ENCODE measurements around the genes DAP, CTNND2 and TRIO.

- CAGE, long polyA plus RNA: no peak
- RRBS: no CpG with 5 or more reads among the region's 1 CpG
These were observed 10.2 kb upstream of the ROPN1L start for GRCh38 chr5:10431401-10431951.

DNA sequence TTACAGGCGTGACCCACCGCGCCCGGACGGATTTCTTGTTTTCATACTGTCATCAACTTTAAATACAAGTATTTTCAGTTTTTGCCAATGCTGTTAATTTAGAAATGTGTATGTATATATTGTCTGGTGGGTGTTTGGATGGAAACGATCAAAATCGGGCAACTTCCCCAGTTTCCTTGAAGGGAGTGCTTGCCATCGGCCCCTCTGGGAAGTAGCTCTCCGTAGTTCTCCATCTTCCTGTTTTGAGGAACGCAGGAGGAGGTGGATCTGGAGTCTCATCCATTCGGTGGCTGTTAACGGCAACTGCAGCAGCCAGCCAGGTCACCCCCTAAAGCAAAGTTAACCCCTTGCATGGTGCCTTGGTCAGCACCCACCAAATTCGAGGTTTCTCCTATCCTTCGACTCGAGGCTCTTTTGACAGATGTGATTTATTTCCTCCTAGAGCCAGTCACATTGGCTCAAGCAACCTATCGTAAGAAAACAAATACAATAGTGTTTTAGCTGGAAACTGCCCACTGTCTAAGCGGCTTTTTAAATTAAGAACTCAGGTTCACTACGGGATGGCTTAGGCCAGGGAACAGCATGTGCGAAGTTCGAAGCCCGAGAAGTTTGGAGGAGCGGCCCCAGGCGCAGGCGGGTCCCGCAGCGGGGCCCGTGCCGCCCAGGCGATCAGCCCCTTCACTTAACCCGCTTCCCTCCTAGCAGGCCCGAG lies 616 bp upstream of the ROPN1L start:
- CAGE, long polyA plus RNA: no peak
- RRBS: no CpG with 5 or more reads among the region's 31 CpGs

GRCh38 chr5:10467267-10467650 lies 25.6 kb downstream of the ROPN1L start:
- CAGE, long polyA plus RNA: no peak
- RRBS: no CpG with 5 or more reads among the region's 8 CpGs

GRCh38 chr5:10610861-10611796 lies 47.3 kb downstream of the ANKRD33B start:
- CAGE, long polyA plus RNA: no peak
- RRBS: no CpG with 5 or more reads among the region's 14 CpGs

DNA sequence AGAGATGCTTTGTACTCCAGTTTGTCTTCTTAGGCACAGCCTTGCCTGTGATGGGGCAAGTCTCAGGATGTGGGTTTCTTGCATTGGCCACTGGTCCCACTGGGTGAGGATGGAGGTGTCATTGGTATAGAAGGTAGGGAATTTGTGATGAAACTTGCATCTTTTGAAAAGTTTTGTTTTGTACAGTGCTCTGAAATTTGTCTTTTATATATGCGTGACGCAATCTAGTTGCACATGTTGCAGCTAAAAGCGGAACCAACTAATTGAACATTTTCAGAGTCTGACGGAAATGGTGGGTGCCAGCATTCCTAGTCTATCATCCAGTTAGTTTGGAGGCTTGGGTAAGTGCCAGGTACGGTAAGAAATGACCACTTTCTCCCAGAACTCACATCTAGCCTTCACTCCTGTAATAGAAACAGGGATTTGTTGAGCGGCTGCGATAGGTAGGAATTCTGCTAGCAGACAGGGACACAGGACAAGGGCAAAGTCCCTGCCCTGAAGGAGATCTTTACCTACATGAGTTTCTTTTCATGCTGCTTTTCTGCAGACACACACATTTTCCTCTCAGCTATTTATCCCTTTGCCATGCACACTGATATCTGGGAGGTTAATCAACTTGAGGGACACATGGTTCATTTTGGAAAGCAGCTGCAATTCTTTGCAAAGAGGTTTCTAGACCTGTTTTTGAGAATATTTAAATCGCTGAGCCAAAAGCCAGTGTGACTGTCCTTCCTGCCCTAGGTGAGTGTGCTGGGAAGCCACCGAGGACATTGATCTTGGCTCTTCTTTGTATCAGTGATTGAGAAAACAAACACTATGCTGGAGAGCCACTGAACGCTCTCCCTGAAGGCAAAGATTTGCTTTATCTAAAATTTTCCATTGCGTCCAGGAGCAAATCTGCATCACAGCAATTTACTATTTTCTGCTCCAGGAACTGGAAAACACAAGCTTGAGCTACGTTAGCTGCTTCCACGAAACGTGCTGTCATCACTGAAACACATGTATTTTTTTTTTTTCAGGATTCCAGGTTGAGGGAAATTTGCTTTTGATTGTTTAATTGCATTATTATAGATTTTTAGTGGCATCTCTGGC lies 89.7 kb downstream of the DAP start:
- CAGE, long polyA plus RNA: no peak
- RRBS: no CpG with 5 or more reads among the region's 14 CpGs

GRCh38 chr5:10699117-10699836 lies 61.8 kb downstream of the DAP start:
- CAGE, long polyA plus RNA: no peak
- RRBS: no CpG with 5 or more reads among the region's 6 CpGs

DNA sequence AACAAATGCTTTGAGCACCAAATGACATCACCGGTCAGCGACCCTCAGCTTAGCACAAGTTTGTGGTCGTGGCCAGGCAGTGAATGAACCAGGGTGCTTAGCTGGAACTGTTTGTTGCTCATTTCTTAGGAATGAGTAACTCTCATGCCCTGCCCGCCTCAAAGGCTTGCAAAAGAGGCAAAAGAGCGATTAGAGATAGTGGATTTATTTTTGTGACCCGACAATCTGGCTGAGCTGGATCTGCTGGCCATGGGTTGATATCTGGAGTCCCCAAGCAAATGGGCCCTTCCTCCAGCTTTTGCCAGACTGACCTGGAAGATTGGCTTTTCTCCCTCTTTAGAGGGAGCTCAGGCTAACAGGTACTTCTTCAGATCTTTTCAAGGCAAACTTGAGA lies 58.8 kb downstream of the DAP start:
- CAGE, long polyA plus RNA: no peak
- RRBS: no CpG with 5 or more reads among the region's 6 CpGs

GRCh38 chr5:10760547-10761638 lies at the start of gene DAP:
TSS of gene DAP (minus strand) at chr5:10761234.
- CAGE, long polyA plus RNA: start-site peak on the minus strand at chr5:10761049-10761205, 1,503 and 867 reads in 2 replicates
- RRBS: 2% methylated on average over 61 of the region's 139 CpGs

DNA sequence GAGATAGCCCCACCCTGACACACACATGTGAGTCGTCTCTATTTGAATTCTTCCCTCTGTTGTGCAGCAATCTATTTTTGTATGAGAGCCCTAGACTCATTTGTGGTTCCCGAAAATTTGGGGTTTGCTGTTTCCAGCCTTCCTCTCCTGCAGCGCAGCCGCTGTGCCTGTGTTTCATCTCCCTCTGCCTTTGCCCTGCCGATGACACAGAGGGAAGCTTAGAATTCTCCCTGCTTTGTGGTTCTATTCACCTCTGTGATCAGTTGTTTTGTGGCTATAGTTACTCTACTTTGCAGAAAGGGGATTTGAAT lies 95.7 kb upstream of the DAP start:
- CAGE, long polyA plus RNA: no peak
- RRBS: no CpG with 5 or more reads among the region's 5 CpGs

GRCh38 chr5:11346462-11346891 lies 557.8 kb downstream of the CTNND2 start:
- CAGE, long polyA plus RNA: no peak
- RRBS: 27% methylated on average over 4 of the region's 14 CpGs

DNA sequence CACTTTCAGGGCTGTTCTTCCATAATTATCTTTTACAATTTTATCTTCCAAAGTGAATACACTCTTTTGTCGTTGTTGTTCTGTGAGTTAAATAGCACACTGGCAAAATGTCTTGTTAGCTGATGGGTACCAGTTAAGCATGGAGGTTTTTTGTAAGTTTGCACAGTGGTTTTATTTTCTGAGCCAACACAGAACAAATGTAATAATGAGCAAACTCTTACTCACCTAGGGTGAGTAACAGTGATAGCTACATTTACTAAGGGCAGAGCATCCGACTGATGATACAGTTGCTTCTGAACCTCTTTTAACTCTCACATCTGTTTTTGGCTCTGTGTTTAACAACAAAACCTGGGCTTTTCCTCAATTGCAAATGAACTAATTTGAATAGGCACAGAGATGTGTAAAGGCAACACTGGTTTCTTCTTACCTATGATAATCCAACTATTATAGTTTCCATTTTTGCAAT lies 103.1 kb downstream of the CTNND2 start:
- CAGE, long polyA plus RNA: no peak
- RRBS: no CpG with 5 or more reads among the region's 2 CpGs

DNA sequence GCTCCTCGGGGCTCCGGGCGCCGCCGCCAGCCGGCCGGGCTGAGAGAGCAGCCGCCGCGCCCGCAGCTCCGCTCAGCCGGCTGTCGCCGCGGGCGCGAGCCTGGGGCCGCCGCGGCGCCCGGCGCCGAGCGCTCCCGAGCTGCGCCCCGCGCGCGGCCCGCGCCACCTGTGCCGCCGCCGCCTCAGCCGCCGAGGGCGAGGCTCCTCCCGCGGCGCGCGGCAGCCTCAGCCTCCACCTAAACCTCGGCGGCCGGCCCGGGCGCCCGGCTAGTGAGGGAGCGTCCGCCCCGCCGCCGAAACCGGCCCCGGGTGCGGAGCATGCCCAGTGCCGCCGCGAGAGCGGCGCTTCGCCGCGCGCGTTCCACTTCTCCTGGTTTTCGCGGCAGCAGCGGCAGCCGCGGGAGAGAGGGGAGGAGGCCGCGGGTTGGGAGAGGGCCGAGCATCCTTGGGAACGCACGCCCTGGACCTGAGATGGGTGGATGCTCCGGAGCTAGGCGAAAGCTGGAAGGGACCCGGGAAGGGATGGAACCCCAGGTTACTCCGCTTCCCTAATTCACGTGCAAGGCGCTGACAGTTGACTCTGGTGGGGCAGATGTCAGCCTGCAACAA lies at the start of gene CTNND2:
Gene CTNND2, minus strand, starts transcription at position 313 of the 609 bp plus-strand sequence.
- CAGE, long polyA plus RNA: no peak
- RRBS: 5% methylated on average over 19 of the region's 85 CpGs

GRCh38 chr5:12888389-12888700 lies 984.1 kb upstream of the CTNND2 start:
- CAGE, long polyA plus RNA: no peak
- RRBS: no CpG with 5 or more reads among the region's 2 CpGs

- CAGE, long polyA plus RNA: no peak
These were observed 446.1 kb downstream of the DNAH5 start for GRCh38 chr5:13498301-13498807.

DNA sequence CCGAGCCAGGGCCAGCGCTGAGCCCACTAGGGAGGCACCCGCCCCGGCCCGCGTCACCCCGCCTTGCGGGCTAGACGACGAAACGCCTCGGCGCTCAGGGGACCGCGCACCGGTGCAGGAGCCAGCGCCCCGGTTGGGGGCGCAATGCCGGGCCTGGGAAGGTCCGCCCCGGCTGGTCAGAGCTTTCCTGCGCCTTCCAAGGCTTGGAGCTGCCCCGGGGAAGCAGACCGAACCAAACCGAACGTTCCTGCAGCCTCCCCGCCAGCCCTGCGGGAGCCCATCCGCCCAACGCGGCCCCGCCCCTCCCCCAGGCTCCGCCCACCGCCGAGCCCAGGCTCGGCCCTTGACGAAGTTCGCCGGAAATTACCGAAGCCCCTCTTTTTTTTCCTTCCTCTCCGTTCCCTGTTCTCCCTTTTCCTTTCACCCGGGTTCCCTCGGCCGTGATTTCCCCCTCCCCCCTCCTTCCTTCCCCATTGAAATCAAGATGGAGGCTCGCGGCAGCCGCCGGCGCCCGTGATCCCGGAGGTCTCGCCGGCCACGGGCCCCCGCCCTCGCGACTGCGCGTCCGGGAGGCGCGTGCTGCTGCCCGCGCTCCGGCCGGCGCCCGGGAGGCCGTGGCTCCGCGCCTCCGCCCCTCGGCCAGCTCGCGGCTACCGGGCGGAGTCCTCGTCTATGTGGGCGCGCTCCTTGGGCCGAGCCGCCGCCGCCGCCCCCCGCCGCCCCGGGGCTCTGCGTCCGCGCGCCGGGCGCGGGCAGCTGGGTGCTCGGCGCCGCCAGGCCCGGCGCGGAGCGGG lies at the start of gene TRIO:
Gene TRIO, plus strand, starts transcription at position 473 of the 794 bp plus-strand sequence.
- CAGE, long polyA plus RNA: start-site peak on the plus strand centred at position 427 of the sequence, 176 bp wide, 120 and 144 reads in 2 replicates
- RRBS: 1% methylated on average over 54 of the region's 103 CpGs

DNA sequence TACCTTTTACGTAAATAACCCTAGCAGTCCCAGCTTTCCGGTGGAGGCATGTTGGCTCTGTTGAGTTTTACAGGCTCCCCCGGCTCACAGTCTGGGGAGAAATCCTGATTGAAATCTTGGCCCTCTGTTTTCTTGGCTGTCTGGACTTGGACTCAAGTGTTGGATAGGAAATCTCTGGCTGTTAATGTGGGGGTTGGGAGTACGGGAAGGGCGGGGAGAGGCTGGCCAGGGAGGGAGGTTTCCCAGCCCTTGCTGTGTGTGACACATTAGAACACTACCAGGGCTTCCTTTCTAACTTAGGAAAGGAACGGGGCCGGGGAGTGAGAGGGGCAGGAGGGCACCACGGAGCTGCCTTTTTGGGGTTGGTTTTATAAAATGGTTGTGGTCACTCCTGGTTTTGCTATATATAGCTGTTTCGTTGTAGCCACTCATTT lies 10.9 kb downstream of the TRIO start:
- CAGE, long polyA plus RNA: no peak
- RRBS: no CpG with 5 or more reads among the region's 9 CpGs

GRCh38 chr5:14200258-14200739 lies 57.2 kb downstream of the TRIO start:
- CAGE, long polyA plus RNA: no peak
- RRBS: no CpG with 5 or more reads among the region's 8 CpGs

GRCh38 chr5:14209574-14210239 lies 66.6 kb downstream of the TRIO start:
- CAGE, long polyA plus RNA: no peak
- RRBS: no CpG with 5 or more reads among the region's 11 CpGs

- CAGE, long polyA plus RNA: no peak
- RRBS: no CpG with 5 or more reads among the region's 8 CpGs
These were observed 74.4 kb downstream of the TRIO start for GRCh38 chr5:14217432-14218128.

- CAGE, long polyA plus RNA: no peak
- RRBS: no CpG with 5 or more reads among the region's 4 CpGs
These were observed 188.3 kb downstream of the TRIO start for GRCh38 chr5:14331447-14331834.

Measured in AG04450 (cell line).